Right atrium auricular region (tissue), 2 donors: ENCODE measurements around a stretch of chr1.

- PRO-cap = no peak
- RAMPAGE, long total RNA, 2 experiments = no peak in any of the 2 experiments
Observed at GRCh38 chr1:39318155-39318760, 113.8 kb downstream of the MACF1 start.

- PRO-cap = no peak
- RAMPAGE, long total RNA, 2 experiments = no peak in any of the 2 experiments
Observed at GRCh38 chr1:39357338-39358009, 134.0 kb upstream of the BMP8A start.

DNA sequence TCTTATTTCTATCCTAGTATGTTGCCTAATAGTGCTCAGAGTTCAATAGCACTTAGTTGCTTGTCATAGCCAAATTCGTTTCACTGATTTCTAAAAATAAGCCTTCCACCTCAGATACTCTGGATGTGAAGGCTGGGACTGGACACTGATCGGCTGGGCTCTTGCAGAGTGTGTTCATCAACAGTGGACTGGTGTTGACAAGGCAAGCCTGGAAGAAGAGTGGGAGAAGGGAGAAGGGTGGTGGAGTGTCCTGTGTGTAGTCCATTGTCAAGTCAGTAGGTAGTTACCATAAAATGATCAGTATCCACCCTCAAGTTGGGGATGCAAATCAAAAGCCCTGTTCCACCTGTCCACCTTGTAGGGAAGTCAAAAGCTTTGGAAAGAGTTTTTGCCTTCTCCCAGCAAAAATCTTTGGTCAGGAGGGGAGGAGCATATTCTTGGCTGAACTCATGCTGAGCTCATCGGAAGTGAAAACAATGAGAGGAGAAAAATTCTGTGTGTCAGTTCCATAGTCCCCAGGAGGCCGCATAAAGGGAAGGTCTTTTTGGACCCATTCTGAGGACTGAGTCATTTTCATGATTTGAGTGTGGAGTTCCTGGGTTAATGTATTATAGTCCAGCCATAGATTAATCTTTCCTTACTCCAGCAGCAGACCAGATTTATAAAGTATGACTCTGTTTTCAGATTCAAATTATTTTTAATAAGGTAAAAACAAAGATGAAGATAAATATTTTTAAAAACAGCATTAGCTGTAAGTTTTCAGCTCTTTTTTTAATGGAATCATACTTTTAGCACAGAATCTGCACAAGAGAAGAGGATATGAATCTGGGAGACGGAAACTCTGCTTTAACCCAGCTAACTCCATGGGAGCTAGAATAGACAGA, 99.4 kb upstream of the BMP8A start:
- PRO-cap = bidirectional peak, plus-strand start at position 145 of the sequence, minus-strand start at position 147 of the sequence; bidirectional peak, plus-strand start at position 509 of the sequence, minus-strand start at position 368 of the sequence
- RAMPAGE, long total RNA, 2 experiments = no peak in any of the 2 experiments

- PRO-cap = no peak
- RAMPAGE, long total RNA, 2 experiments = no peak in any of the 2 experiments
Observed at GRCh38 chr1:39393272-39393960, 98.0 kb upstream of the BMP8A start.

GRCh38 chr1:39404917-39405958, 86.2 kb upstream of the BMP8A start:
- PRO-cap = no peak
- RAMPAGE, long total RNA, 2 experiments = no peak in any of the 2 experiments

DNA sequence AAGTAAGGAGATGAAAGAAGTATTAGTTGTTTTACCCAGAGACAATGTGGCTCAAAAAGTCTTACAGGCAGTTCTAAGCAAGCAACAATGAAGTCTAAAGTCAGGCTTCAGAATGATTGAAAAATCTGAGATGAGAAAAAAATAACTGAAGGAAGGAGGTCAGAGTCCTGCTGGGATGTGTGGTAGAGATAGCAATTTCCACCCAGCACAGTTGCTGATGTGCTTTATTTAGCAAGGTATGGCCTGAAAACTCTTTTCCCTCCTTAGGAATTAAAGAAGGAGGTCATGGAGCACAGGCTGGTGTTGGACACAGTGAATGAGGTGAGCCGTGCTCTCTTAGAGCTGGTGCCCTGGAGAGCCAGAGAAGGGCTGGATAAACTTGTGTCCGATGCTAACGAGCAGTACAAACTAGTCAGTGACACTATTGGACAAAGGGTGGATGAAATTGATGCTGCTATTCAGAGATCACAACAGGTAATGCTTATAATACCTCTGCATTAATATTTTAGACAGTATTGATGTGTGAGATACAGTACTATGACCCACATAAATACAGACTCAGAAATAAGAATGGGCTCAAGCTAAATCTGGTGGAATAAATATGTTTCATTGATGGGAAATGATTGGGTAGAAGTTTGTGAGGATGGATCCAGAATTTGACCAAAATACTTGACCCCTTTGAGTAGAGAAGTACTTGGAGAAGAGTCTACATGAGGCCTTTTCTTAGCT, 60.8 kb upstream of the BMP8A start:
- PRO-cap = no peak
- RAMPAGE, long total RNA, 2 experiments = no peak in any of the 2 experiments

DNA sequence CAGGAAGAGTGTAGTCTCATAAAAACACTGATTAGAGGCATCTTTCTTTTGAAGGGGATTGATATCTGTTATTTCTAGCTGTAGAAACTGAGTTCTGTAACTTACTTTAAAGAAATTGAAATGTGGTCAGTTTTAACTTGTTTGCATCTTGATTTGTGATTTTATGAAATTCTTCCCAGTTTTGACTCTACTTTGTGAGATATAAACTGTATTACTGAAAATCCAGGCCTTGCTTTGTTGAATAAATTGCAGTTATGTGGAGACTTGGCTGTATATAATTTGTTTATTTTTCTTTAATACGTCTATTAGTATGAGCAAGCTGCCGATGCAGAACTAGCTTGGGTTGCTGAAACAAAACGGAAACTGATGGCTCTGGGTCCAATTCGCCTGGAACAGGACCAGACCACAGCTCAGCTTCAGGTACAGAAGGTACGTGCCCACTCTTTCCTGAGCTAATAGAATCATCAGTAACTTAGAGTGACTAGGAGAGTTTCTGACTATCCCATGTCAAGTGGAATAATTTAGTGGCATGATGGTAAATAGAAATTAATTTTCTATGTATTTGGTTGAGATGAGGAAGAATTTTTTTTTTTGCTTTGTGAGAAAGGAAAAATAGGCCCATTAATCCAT, 59.1 kb upstream of the BMP8A start:
- PRO-cap = no peak
- RAMPAGE, long total RNA, 2 experiments = no peak in any of the 2 experiments

GRCh38 chr1:39434442-39435073, 56.9 kb upstream of the BMP8A start:
- PRO-cap = no peak
- RAMPAGE, long total RNA, 2 experiments = no peak in any of the 2 experiments

GRCh38 chr1:39460394-39460916, 31.0 kb upstream of the BMP8A start:
- PRO-cap = no peak
- RAMPAGE, long total RNA, 2 experiments = start-site peak on the plus strand in 1 of 2 experiments, at chr1:39460634-39460779 at its widest, 150 reads per replicate

- PRO-cap = no peak
- RAMPAGE, long total RNA, 2 experiments = no peak in any of the 2 experiments
Observed at GRCh38 chr1:39485340-39486082, 5.9 kb upstream of the BMP8A start.

DNA sequence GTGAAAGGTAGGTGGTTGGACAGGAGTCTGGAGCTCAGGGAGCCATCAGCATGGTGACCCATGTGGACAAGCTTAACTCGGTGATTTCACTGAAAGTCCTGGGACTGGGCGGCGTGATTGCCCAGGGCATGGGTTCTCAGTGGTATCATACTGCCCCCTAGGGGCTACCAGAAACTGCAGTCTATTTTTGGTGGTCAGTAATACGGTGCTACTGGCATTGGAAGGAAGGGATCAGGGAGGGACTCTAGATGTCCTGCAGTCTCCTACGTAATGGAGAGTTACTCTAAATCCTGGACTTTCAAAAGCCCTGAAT, 37.4 kb downstream of the PABPC4 start:
- PRO-cap = no peak
- RAMPAGE, long total RNA, 2 experiments = no peak in any of the 2 experiments

DNA sequence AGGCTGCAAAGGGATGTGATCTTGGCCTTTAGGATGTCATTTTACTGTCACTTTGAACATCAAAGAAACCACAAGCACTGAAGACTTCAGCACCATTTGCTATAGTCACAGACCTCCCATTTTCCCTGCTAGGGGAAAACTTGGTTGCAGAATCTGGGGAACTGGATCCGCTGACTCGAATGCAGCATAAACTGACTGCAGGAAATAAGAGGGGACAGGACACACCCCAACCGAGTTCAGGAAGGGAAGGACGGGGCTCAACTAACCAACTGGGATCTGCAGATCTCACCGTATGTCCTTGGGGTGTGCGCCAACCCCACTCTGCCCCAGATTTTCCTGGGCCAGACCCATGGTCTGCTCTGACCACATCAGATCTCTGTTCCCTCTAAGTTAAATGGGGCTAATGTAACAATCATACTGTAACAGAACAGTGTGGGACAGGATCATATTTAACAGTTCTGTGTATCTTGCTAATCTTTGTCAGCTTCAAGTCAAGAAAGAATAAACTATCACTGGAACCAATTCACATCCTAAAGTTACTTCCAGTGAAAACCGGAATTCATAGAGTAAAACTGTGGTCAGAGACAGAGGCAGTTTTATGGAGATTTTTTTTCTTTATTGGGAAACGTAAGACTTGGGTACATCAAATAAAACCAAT, 16.2 kb downstream of the PABPC4 start:
- PRO-cap = no peak
- RAMPAGE, long total RNA, 2 experiments = no peak in any of the 2 experiments

DNA sequence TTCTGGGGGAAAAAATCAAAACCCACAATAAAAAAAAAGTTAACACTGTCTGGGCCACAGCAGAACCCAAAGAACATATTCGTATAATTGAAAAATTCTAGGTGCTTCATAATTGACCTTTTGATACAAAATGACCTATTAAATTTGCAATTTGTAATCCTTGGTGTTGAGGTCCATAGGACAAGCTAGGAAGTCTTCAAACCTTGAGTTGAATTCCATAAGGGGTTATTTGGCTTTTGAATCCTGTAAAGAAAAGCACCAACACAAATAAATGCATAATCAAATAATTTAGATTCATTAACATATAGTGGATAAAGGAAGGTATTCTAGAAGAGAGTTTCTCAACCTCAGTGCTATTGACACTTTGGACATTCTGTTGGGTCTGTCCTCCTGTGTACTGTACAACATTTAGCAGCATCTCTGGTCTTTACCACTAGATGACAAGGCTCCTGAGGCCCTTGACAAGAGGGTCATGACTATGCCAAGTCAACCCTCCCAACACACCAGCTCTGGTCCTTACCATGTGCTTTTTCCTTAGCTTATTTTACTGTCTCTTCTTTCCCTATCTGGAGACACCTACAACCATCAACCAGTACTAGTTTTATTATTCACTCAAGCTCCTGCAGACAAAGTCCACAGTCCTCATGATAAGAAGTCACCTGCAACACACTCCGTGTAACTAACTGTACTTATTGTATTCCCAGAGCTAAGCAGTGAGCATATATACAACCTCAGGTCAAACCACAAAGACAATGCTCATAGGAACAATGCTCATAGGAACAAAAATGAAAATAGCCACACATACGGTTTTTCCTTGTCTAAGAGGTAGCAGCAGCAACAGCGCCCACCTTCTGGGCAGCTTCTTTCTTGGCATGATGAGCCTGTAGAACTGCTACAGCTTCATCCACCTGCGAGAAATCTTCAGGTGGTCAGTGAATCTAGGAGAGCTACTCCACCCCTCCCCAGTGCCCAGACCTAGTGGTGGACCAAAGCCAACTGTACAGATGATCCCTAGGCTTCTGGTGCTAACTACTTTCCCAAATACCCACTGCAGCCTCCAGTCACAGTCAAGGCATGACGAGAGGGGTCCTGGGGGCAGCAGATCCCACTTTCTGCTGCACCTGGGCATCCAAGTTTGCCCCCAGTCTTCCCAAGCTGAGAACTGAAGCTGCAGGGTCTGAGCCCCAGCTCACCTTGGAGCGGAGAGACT, 15.3 kb downstream of the PABPC4 start:
- PRO-cap = no peak
- RAMPAGE, long total RNA, 2 experiments = no peak in any of the 2 experiments

- PRO-cap = no peak
- RAMPAGE, long total RNA, 2 experiments = no peak in any of the 2 experiments
Observed at GRCh38 chr1:39566288-39567261, 10.0 kb downstream of the PABPC4 start.

DNA sequence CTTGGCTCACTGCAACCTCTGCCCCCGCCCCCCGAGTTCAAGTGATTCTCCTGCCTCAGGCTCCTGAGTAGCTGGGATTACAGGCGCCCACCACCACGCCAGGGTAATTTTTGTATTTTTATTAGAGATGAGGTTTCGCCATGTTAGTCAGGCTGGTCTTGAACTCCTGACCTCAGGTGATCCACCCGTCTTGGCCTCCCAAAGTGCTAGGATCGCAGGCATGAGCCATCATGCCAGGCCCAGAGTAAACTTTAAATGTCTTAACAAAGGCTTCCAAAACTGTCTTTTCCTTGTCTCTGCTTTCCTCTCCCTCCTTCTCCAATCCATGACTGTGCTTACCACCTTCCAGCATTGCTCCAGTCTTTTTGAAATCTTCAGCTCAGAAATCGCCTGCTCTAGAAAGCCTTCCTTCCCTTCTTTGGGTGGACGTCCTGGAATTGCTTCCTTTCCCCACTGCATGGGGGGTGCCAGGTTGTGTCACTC, 17.4 kb upstream of the PABPC4 start:
- PRO-cap = no peak
- RAMPAGE, long total RNA, 2 experiments = no peak in any of the 2 experiments

GRCh38 chr1:39634974-39635900, 4.2 kb downstream of the HEYL start:
- PRO-cap = bidirectional peak, plus-strand start at chr1:39635627, minus-strand start at chr1:39635296
- RAMPAGE, long total RNA, 2 experiments = no peak in any of the 2 experiments

DNA sequence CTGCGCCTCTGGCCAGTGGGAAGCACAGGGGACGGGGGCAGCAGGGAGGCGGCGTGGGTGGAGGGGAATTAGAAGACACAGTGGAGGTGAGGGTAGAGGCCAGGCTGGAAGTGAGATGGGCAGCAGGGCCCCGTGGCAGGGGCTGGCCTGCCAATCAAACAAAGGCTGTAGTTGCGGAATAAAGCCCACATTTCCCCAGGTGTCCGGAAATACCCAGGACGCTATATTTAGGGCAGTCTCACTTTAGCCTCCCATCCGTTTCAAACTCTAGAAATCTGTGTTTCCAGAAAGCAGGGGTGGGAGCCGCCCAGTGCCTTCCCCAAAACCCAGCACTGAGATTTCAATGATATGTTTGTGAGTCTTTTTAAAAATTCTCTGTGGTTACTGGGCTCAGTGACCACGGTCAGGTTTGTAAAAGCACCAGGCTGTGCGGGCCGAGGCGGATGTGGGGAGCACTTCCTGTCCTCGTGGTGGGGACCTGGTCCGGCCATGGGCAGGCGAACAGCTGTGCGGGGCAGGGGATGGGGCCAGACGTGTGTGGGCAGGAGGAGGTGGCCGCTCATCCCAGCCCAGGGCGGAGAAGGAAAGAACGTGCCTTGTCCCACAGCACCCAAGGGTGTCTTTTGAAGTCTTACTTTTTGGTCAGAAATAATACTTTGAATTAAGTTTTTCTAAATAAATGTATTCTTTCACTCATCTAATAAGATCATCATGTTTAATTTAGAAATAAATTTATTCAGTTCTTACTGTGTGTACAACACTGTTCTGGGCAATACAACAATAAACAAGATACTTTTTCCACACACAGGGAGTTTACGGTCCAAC, 5.1 kb upstream of the OXCT2 start:
- PRO-cap = no peak
- RAMPAGE, long total RNA, 2 experiments = no peak in any of the 2 experiments

- PRO-cap = no peak
- RAMPAGE, long total RNA, 2 experiments = no peak in any of the 2 experiments
Observed at GRCh38 chr1:39895165-39895572, 6.5 kb downstream of the MYCL start.

- PRO-cap = unidirectional peak, minus-strand start at chr1:39934459
- RAMPAGE, long total RNA, 2 experiments = no peak in any of the 2 experiments
Observed at GRCh38 chr1:39934022-39934936, 20.7 kb upstream of the MFSD2A start.

DNA sequence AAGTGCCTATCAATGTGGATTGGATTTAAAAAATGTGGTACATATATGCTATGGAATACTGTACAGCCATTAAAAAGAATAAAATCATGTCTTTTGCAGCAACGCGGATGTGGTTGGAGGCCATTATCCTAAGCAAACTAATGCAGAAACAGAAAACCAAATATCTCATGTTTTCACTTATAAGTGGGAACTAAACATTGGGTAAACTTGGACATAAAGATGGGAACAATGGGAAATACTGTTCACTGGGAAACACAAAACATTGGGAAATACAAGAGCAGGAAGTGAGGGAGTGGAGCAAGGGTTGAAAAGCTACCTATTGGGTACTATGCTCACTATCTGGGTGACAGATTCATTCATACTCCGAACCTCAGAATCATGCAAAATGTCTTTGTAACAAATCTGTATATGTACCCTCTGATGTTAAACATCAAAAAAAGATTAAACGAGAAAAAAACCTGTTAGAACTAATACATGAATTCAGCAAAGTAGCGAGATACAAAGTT, 17.4 kb upstream of the PPT1 start:
- PRO-cap = no peak
- RAMPAGE, long total RNA, 2 experiments = no peak in any of the 2 experiments